Epithelial cell of esophagus (primary cell): ENCODE measurements around a stretch of chr15.

DNA sequence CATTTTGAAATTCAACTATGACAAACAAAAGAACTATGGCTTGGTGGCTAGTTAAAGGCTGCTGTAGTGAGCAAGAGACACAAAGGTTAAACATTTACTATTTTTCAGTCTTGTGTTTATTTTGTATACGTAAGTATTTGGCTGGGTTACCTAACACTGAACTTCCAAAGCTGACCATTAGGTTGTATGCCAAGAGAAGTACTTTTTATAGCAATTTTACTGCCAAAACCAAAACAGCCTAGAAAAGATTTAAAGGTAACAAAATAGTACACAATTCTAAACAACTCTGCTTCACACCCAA lies 69.1 kb upstream of the ZSCAN2 start:
- RRBS, result no CpG with 5 or more reads among the region's 1 CpG

- RRBS, result no CpG with 5 or more reads among the region's 3 CpGs
These were observed 34.7 kb upstream of the ZSCAN2 start for GRCh38 chr15:84566038-84566589.

GRCh38 chr15:84587816-84588535 lies 12.8 kb upstream of the ZSCAN2 start:
- RRBS, result no CpG with 5 or more reads among the region's 24 CpGs

GRCh38 chr15:84671796-84672364 lies 13.9 kb upstream of the NMB start:
- RRBS, result no CpG with 5 or more reads among the region's 12 CpGs

DNA sequence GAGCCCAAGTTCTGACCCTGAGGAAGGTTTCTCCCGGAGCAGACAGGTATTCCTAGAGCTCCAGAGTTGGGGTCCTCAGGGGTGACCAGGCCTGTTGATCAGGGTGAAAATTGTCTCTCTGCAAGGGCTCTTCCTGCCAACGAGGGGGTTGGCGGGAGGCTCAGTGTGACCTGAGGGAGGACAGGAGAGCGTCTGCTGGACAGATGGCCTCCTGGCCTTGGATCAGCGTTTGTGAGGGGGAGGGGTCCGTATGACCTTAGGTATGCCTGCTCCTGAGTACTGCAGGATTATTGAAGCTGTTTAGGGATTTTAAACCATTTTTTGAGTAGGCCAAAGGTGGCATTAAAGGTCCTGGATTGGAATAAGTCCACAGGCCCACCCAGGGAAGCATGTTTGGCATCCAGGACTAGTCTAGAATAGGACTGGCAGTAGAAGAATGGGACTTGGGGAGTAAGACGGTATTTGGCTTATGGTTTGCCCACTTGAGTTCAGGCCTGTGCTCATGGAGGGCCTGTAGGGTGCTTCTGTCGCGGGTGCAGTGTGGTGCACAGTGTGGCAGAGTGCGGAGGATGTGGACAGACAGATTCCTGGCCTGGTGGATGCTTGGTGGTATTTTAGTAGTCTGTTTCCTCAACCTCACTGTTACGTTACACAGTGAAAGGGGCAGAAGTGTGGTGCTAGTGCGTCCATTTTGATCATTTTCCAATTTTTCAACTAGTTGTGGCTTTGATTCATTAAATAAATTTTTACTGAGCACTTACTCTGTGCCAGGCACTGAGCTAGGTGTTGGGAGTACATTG lies 963 bp downstream of the ZNF592 start:
- RRBS, result no CpG with 5 or more reads among the region's 12 CpGs

GRCh38 chr15:84752637-84753177 lies 4.3 kb downstream of the ZNF592 start:
- RRBS, result no CpG with 5 or more reads among the region's 5 CpGs

DNA sequence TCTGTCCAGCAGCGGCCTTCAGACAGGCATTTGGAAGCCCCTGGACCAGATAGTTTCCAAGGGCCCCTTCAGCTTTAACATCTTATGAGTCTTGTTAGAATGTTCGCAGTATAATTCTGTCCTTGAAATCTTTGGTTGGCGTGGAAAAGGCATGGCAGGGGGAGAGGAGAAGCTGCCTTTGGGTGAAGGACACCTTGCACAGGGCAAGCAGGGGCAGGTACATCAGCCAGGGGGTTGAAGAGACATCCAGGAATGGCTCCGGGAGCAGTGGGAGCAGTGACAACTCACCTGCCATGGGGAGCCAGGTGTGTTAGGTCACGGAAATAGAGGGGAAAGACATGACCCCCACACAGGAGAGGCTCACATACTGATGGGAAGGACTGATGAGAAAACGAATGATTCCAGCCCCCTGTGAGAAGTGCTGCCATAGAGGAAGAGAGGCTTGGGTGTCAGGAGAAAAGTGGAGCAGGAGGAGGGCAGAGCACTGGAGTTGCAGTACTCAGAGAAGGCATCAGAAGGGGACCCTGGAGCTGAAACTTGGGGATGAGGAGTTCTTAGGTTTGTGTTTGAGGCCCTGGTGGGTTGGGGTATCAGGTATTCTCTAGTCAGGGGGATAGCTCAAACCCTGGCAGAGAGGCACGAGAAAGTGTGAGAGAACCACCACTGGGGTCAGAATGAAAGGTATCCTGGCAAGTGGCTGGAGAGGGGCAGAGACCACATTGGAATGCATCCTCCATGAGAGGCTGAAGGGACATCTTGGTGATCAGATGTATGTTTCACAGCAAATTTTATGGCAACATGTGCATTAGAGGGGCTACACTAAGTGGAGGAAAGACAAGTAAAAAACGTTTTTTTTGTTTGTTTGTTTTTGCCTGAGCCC lies 22.7 kb downstream of the ZNF592 start:
- RRBS, result no CpG with 5 or more reads among the region's 8 CpGs

- RRBS, result 2% methylated on average over 6 of the region's 39 CpGs
These were observed 831 bp downstream of the PDE8A start for GRCh38 chr15:84982374-84983000.

DNA sequence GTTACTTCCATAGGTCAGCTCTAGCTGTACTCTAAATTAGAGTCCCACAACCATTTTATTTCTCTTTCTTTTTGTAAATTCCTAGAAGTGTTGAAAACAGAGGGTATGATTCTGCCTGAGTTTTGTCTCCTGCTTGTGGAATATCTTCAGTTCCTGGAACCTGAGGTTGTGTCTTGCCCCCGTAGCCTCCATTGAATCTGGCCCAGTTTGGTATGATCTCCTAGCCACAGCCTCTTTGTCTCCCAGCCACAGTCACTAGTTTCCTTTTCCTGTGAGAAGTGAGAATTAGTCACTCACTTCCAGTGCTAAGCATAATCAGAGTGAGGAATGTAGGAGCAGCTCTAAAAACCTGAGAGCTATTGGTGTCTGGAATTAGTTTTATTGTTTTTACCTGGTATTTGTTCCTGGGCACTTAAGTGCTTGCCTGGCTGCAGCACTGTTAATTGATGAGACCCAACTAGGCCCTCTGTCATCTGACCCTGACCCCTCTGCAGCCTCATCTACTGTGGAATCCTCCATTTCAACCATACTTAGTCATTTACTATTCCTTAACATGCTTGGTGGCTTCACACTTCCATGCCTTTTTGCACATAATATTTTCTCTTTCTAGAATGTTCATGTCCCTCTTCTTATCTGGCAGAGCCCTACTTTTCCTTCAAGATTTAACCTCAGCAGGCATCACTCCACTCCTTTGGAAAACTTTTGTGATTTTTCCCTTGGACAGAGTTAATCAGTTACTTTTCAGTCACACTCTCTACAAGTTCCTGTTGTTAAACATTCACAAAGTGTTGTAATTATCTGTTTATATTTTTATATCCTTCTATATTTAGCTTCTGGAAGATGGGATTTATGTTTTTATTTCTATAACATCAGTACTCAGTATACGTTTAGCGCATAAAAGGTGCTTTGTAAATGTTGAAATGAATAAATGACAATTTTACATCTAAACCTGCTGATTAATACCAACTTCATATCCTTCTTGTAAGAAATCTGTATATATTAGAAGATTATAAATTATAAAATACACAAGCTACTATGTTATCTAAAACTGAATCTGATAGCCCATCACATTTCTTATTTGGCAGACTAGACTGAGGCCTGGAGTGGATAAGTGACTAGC lies 48.8 kb downstream of the PDE8A start:
- RRBS, result no CpG with 5 or more reads among the region's 3 CpGs

DNA sequence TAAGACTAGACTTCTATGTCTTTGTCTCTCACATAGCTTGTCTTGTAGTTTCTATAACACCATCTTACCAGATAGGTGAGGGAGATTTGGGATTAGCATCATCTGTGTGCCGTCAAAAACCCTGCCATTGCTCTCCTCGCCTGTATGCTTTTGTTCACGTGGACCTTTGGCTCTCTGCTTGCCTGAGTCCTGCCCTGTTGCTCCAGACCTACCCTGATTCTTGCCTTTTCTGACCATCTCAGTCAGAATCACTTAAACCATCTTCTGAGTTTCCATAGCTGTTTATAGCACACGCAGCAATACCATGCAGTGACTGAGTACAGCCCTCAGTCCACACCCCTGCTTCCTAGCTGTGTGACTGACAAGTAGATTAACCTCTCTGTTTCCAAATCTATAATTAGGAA lies 49.6 kb downstream of the PDE8A start:
- RRBS, result no CpG with 5 or more reads among the region's 4 CpGs

DNA sequence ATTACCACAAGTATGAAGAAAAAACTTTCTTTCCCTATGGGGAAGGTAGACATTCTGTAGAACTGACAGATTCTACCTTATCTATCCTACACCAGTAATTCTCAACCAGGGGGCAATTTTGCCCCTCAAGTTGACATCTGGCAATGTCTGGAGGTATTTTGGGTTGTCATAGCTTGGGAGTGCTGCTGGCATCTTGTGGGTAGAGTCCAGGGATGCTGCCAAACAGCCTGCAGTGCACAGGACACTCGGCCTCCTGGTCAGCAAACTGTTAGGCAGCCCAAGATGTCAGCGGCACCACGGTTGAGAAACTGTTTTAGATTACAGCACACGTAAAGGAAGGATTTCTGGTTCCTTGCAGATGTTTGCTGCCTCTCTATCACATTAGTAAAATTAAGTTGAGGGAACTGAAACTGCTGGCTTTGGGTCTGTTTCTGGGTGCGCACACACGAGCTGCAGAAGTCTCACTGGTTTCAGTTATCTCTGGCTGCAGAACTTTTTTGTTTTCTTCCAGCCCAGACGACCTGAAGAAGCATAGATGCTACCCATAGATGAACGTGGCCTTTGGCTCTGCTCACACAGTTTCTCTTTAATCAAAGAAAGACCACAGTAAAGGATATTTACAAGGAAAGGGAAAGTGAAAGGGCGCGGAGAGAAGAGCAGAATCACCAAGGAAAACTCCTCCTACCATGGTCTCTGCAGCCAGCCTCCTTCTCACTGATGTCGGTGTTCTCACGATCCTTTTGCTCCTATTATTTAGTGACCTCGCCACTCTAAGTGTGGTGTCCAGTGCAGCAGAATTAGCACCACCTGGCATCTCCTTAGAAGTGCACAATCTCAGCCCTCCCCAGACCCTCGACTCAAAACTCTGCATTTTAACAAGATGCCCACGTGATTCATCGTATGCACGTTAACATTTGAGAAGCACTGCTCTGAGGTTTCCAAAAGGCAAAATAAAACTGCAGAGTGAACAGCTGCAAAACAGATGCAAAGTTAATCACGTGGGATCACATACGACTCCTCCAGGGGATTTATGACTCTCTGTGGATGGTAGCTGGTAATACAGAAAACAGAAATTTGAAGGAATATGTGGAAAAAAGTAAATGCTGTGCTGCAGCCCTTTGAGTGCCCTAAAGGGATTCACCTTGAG lies 50.6 kb upstream of the AKAP13 start:
- RRBS, result no CpG with 5 or more reads among the region's 19 CpGs

DNA sequence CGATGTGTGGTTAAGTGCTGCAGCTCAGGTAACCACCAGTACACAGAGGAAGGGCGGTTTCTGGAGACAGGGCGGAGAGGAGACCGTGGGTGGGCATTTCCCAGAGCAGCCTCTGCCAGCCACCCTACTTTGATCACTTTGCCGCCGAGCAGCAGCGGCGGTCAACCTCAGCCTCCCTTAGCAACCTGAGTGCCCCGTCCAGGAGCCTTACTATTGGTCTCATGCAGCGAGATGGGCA lies 252 bp upstream of the AKAP13 start:
- RRBS, result no CpG with 5 or more reads among the region's 10 CpGs

- RRBS, result no CpG with 5 or more reads among the region's 5 CpGs
These were observed 194.7 kb downstream of the AKAP13 start for GRCh38 chr15:85575127-85575468.

DNA sequence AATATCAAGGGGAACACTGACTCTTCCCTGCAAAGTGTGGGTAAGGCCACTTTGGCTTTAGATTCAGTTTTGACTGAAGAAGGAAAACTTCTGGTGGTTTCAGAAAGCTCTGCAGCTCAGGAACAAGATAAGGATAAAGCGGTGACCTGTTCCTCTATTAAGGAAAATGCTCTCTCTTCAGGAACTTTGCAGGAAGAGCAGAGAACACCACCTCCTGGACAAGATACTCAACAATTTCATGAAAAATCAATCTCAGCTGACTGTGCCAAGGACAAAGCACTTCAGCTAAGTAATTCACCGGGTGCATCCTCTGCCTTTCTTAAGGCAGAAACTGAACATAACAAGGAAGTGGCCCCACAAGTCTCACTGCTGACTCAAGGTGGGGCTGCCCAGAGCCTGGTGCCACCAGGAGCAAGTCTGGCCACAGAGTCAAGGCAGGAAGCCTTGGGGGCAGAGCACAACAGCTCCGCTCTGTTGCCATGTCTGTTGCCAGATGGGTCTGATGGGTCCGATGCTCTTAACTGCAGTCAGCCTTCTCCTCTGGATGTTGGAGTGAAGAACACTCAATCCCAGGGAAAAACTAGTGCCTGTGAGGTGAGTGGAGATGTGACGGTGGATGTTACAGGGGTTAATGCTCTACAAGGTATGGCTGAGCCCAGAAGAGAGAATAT lies 200.5 kb downstream of the AKAP13 start:
- RRBS, result no CpG with 5 or more reads among the region's 5 CpGs

GRCh38 chr15:85606570-85607089 lies 188.1 kb downstream of the KLHL25 start:
- RRBS, result no CpG with 5 or more reads among the region's 3 CpGs

DNA sequence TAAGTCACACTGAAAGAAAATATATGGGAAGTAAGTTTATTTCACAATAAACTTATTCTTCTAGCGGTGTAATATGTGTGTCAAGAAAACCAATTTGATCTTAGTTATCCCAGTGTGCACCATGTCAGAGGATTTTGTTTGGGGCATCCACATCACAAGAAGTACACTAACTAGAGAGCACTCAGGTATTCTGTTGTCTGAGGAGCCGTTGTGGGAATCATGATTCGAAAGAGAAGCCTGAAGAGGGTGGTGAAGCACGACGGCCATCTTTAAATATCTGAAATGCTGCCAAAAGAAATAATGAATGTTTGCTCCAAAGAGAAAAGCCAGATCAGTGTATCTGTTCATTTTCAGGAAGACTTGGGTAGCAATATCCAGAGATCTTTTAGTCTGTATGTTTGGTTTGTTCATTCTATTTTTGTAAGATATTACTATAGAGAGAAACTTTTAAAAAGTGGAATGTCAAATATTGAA lies 180.7 kb downstream of the KLHL25 start:
- RRBS, result no CpG with 5 or more reads among the region's 5 CpGs

DNA sequence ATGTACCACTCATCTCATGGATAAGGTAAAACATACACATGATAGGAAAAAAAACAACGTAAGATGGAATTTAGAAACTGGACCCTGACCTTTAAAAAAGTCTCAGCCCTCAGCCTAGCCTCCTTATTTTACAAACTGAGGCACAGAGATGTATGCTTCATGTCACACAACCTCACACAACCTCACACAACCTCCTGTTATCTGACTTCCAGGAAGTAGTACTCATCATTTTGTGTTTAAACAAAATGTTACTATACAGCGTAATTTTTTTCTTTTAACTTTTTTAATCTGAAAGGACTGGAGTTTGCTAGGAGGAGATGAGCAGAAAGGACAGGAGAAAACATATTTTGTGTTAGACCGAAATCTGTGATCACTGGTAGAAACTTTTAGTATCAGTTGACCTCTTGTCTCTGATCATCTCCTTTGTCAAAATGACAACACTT lies 107.7 kb downstream of the KLHL25 start:
- RRBS, result no CpG with 5 or more reads among the region's 3 CpGs

GRCh38 chr15:85703994-85704641 lies 90.6 kb downstream of the KLHL25 start:
- RRBS, result no CpG with 5 or more reads among the region's 5 CpGs

- RRBS, result no CpG with 5 or more reads among the region's 5 CpGs
These were observed 75.7 kb downstream of the KLHL25 start for GRCh38 chr15:85718857-85719498.